Jejunum (tissue), 1 donor: ENCODE results near the genes CADM3, OR10J1 and IGSF9.

- PRO-cap = no peak
Observed at GRCh38 chr1:159171542-159172653, at the start of gene CADM3. TSS of gene CADM3 (plus strand) at chr1:159171615.

DNA sequence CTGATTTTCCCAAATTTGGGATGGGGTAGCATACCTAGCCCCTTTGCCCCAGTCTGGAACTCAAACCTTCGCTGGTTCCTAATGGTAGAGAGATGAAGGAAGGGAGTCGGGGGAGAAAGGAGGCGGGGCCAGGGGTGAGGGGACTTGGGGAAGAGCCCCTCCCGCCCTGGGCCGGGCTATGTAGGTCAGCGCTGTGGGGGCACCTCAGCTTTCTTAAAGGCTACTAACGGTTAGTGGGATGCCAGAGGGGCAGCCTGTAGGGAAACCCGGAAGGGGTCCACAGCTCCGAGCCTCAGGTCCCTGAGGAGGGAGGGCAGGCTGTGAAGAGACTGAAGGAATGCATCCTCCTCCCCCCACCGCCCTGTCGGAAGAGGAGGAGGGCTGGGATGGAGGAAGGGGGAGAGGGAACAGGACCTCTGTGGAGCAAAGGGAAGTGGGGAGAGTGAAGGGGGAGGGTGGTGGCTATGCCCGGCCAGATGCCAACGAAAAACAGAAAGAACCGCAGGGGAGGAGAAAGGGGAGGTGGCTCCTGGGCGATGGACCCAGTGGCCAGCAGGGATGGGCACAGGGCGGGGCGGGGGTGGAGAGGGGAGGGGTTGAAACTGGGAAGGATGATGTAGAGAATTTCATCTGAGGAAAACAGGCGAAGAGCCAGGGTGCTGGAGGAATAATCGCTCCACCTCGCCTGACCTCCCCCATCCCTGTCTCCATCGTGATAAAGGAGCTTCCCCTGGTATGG lies 1.4 kb downstream of the CADM3 start:
- PRO-cap = no peak

DNA sequence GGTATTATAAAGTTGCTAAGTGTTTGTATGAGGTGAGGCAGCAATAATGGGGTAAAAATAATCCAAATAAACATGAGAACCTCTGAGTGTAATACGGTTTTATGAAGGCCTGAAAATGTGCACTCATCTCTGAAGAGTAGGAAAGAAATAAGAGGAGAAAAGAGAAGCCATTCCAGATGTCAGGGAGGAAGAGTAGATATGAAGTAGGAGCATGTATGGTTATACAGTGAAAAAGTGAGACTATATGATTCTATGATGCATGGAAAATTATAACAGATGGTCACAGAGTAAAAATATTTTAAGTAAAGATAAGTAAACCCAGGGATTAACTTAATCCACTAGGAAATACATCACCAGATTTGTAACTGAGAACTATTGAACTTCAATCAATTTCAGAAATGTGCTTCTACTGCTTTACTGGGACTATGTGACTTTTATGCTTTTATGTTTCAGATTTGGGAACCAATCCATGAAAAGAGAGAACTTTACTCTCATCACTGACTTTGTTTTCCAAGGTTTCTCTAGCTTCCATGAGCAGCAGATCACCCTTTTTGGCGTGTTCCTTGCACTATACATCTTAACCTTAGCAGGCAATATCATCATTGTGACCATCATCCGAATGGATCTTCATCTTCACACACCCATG lies at the start of gene OR10J1:
Gene OR10J1, plus strand, starts transcription at position 400 of the 646 bp plus-strand sequence.
- PRO-cap = no peak

DNA sequence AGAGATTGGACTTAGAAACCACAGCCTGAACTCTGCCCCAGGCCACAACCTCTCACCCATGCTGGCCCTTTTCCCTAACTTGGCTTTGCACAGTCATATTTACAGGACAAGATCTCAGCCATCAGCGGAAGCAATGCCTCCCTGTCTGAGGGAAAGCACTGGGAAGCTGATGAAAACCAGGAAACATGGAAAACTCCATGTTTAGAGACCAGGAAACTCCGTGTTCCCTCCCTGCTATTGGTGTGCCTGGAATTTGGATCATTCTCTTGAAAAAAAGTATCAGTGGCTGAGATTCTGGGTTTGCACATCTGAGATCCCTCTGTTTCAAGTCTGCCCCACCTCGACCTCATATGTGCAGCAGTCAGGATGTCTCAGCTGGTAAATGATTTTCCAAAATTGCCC lies 8.7 kb downstream of the CRP start:
- PRO-cap = no peak

DNA sequence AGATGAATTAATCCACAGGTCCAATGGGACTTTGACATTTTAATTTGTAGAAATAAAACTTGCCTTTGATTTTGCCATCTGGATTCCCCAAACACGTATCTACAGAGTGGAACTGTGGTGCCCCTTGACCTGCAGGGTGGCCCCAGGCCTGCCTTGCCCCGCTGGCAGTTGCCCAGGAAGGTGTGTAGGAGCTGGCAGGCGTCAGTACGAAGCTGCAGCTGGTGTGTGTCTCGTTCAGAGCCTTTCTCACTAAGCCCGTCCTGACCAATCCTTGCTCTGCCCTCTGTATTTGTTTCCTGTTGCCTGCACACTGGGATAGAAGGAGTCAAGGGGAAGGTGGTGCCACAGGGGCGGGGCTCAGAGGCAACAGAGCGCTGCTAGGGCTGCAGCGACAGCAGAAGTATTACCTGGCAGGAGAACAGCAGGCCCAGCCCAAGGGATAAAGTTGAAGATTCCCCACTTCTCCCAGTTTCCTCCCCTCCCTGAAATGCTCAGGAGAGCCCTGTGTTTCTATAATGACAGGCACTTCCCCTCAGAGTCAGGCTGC lies 5.2 kb upstream of the VSIG8 start:
- PRO-cap = no peak

DNA sequence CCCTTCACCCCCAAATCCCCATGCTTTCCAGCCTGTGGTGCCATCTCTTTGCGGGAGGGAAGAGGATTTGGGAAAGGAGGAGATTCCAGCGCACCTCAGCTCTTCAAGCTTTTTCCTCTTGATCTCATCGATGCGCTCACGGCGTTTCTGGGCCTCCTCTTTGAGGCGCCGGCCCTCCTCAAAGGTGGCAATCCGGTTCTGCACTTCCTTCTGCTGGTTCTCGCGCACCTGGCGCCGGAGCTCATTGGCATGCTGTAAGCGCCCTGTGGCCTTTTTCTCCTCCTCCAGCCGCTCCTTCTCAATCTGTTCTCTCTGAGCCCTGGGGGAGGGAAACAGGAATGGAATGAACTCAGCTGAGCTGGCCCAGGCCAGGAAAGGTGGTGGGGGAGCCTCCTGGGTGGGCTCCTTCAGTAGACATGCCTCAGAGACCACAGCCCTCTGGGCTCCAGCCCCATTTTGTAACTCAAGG lies 10.4 kb upstream of the VSIG8 start:
- PRO-cap = no peak

- PRO-cap = no peak
Observed at GRCh38 chr1:159917347-159917783, 7.9 kb downstream of the TAGLN2 start.

GRCh38 chr1:159928188-159928967 lies 3.1 kb upstream of the TAGLN2 start:
- PRO-cap = no peak

GRCh38 chr1:159945186-159946391 lies at the start of gene IGSF9:
TSS of gene IGSF9 (minus strand) at chr1:159945613.
- PRO-cap = bidirectional peak, plus-strand start at chr1:159945768, minus-strand start at chr1:159945606

DNA sequence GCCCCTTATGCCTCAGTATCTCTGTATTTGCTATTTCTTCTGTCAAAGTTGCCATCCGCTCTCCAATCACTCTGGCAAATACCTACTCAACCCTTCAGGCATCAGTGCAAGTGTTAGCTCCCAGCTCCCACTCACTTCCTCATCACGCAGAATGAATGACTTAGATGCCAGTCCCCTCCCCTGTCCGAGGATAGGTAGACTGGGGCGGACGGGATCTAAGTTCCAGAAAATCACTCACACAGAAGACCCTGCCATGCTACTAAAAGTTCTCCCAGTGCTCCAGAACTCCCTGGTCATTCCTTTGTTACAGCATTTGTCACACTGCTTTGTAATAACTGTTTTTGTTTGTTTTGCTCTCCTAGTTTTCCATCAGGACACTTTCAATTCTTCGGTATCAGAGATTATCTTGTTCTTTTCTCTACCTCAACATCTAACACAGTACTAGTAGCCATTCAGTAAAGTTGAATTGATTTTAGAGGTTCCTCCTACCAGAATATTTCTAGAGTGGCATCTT lies 786 bp upstream of the PIGM start:
- PRO-cap = no peak

DNA sequence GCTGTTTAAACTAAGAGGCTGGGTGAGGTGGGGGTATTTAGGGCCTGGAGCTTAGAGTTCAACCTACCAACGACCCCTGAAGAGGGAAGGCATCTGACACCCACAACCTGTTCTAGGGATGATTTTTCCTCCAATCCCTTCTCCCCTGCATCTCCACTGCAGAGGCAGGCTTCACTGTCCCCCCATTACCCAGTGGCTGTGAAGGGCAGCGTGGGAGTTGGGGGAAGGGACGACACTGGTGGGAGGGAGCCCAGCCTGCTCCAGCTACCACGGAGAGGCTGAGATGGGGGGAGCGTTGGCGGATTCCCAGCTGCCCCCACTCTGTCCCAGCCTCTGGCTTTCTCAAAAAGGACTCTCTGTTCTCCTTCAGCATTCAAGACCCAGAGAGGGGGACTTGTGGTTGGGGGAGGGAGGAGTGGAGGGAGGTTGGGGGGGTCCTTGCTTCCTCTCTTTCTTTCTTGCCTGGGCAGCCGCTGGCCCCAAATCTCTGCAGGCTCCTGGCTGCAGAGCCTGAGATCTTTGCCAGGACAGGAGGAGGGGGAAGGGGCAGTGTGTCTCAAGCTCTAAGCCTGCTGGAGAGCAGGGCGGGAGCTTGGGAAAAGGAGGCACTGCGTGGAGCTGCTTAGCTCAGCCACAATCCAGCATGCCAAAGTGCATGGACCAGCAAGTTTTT lies 2.1 kb downstream of the ATP1A2 start:
- PRO-cap = unidirectional peak, minus-strand start at position 489 of the sequence

GRCh38 chr1:160127789-160128717 lies 12.5 kb downstream of the ATP1A2 start:
- PRO-cap = no peak

GRCh38 chr1:160567768-160568703 lies 11.3 kb downstream of the CD84 start:
- PRO-cap = no peak

- PRO-cap = no peak
Observed at GRCh38 chr1:160574935-160575925, 4.1 kb downstream of the CD84 start.

DNA sequence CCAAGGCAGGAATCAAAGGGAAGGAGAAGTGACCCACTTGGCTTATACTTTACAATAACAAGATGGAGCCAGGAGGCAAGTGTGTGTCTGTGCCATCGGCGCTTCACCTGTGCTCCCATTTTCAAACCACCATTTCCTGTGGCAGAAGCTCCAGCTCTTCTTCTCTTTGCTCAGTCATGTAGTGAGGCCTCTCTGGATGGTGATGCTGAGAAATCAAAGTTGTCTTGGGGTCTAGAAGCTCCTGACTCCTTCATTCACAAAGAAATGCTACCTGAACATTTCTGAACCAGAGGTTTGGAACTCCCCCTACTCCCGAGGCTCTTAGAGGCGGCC lies 18.1 kb downstream of the SLAMF1 start:
- PRO-cap = no peak

DNA sequence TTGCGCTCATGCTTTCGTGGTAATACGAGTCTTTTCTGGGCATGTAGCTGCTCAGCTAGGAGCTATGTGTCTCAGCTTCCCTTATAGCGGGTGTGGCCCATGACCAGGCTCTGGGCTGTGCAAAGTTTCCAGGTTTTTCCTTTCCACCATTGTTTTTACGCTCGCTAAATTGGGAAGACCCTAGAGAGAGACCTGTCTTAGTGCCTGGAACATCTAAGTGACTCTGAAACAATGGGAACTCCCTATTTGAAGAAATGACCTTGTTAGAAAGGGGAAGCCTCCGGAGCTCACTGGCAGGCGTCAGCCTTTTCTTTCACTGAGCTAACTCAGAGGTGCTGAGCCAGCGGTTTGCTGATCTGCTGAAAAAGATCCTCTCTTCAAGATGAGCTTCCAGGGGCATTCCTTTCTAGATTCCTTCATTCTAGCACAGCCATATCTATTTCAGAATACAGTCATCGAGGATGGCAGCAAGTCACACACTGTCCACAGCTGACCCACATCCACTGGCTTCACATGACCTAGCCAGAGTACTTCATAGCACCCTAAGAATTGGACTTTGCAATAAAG lies 17.1 kb downstream of the SLAMF1 start:
- PRO-cap = no peak

DNA sequence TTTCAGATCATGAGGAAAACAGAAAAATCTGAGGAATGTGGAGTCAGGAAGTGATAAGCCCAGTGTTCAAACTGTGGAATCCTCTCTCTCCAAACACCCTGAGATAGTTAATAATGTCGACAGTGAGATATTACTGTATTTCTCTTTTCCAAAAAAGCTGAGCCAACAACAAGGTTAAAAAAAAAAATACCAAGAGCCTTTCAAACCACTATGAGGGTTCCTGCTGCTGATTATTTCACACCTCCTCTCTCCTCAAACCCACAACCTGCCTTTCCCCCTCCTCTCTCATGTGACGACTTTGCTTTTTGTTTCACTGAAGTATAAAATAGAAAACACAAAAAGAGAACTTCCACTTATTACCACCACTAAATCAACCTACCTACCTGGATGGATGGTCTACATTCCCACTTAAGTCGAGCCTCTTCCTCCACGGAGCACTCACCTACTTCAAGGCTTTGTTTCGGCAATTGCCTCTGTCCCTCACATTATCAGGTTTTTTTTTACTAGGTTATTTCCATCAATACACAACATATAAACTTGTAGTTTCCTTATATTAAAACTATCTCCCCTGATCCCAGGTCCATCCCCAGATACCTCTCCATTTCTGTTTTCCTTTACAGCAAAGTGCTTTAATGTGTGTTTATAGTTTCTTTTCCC lies 8.7 kb downstream of the SLAMF1 start:
- PRO-cap = no peak

- PRO-cap = no peak
Observed at GRCh38 chr1:160684804-160685262, 26.8 kb downstream of the CD48 start.

- PRO-cap = no peak
Observed at GRCh38 chr1:160776080-160776756, 19.8 kb upstream of the LY9 start.

- PRO-cap = bidirectional peak, plus-strand start at chr1:161016732, minus-strand start at chr1:161016747
Observed at GRCh38 chr1:161016488-161017053, 4.4 kb downstream of the F11R start.